ENCODE measurements around a stretch of chr2.

DNA sequence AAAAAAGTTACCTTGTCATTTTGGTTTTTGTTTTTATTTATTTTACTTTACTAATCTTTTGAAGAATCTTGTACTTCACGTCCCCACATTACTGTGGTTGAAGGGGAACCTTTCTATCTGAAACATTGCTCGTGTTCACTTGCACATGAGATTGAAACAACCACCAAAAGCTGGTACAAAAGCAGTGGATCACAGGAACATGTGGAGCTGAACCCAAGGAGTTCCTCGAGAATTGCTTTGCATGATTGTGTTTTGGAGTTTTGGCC is 12.1 kb downstream of the IL18R1 start:
- PRO-cap, result no peak

- PRO-cap, result no peak
Measured at GRCh38 chr2:102397750-102398304, 25.1 kb upstream of the IL18RAP start.

- PRO-cap, result no peak
Measured at GRCh38 chr2:103401670-103402186, 639.9 kb downstream of the TMEM182 start.

DNA sequence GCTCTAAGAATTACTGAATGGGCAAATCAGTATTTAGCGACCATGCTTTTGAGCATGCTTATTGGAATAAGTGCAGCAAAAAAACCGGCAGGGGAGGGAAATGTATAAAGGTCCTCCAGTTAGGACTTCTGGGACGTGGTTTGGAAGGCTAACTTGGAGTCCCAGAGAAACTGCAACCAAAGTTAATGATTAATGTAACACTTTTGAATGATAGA is 890.6 kb upstream of the POU3F3 start:
- PRO-cap, result no peak

DNA sequence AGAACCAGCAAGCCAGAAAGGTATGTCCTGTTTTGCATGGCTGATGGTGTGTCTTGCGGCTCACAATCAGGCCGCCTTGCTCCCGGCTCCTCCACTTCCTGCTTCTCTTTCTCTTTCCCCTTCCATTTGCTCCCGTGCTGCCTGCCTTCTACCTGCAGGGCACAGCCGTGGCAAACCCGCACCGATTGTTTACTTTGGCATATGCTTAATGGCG is 419.5 kb upstream of the POU3F3 start:
- PRO-cap, result no peak

GRCh38 chr2:104531956-104532227 is 322.0 kb upstream of the POU3F3 start:
- PRO-cap, result no peak

DNA sequence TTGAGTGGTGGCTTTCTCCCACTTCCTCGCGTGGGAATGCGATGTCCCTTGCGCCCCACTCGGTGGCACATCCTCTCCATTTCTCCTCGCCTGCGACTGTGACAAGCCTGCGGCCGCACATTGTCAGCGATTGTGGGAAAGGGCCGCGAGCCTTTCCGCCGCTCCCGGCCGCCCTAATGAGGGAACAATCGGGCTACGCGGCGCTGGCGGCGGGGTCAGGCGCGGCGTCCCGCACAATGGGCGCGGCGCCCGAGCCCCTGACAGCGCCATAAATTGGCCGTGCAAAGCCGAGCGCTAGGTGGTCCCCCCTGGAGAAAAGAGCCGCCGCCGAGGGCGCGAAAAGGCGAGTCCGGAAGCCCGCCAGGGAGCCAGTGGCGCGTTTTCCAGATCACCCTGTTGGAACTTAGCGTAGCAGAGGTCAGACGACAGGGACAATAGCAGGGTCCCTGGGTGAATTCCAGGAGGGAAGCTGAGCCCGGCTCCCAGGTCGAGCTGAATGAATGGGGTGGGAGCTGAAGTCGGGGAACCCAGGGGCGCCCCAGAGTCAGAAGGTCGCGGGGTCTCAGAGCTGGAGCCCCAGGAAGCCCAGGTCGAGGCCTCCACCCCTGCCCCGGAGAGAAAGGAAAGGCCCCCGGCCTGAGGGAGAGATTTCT is 194.7 kb upstream of the POU3F3 start:
- PRO-cap, result no peak

GRCh38 chr2:105099300-105100046 is 61.6 kb downstream of the MRPS9 start:
- PRO-cap, result no peak

- PRO-cap, result no peak
Measured at GRCh38 chr2:105269381-105269994, 27.9 kb downstream of the GPR45 start.

DNA sequence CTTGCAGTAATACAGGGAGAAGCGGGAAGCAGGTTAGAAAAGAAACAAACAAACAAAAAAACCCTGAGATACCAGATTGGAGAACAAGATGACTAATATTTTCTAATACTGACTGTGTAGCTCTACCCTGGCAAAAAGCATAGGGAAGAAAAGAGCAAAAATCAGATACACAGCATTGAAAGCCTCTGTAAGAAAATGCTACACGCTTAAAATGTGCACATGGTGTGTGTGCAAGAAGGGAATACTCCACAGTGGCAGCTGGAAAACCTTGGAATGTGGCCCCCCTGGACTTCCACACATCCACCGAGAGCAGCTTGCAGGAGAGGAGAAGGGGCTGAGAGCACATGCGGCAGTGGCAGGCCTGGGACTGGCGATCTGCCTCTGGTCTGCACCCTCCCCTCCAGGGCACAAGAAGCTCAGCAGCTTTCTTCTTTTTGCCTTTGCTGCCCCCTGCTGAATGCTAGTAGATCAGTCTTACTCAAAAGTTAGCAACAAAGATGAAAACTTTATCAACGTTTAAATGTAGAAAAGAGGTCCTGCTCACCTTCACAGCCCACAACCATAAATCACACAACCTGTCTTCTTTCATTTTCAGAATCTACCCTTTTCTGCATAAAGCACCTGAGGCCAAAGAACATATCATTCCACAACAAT is 34.8 kb downstream of the TGFBRAP1 start:
- PRO-cap, result no peak

- PRO-cap, result no peak
Measured at GRCh38 chr2:105388898-105389673, 9.8 kb downstream of the FHL2 start.

DNA sequence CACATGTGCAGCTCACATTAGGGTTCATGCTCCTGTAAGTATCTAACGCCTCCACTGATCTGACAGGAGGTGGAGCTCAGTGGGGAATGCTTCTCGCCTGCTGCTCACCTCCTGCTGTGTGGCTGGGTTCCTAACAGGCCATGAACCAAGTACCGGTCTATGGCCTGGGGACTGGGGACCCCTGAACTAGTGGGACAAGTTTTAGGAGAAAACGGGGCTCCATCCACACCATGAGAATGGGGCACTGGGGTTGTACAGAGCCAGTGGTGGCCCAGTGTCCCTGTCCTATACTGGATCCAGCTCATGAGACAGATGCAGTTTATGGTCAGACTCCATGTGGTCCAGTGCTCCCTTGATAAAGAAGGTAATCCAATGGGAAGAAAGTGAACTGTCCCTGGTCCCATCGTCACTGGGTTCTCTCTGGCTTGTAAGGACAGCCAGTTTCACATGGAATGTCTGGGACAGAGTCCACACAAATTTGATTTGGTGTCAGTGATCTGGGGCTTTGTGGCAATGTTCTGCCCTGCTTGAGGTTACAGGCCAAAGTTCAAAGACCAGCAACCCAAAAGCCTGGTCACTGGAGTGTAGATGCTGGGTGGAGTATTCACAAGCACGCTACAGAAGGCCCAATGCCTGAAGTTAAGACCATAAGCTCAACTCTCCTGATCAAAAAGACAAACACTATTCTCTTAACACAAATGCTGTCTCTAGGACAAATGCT is 22.1 kb upstream of the FHL2 start:
- PRO-cap, result no peak

DNA sequence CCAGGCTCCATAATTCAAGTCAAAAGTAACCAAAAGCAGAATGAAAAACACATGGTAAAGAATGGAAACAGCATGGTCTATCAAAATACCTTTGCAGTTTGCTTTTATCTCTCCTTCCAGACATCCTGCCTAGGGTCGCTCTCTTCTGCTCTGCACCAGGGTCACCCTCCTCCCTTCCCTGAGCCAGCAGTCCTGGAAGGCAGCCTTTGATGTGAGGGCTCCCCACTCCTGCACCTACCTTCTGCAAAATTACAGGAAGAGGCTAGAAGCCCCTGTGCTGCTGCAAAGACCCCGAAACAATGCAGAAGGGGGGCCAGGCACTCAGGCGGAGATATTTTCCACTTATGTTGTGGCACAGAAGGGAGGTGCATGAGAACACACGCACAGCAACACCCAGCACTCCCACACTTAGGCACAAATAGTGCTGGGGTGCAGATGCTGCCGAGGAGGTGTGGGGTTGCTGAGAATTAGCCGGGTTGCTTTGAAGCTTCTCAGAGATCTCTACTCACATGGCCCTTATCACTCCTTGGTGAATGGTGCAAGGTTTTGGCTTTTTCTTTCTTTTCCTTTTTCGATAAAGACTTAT is 27.6 kb upstream of the FHL2 start:
- PRO-cap, result no peak

- PRO-cap, result no peak
Measured at GRCh38 chr2:105487517-105488181, 88.8 kb upstream of the FHL2 start.

DNA sequence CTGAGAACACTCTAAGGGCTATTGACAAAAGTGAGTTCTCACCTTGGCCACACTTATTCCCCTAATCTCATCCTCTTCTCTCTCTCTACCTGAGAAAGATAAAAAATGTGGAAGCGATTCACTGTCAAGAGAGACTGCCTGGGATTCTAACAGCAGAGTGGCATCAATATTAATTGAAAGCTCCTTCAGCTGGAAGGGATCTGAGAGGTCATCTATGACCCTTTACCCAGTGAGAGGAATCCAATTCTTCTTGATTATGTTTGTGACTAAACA is 91.1 kb upstream of the FHL2 start:
- PRO-cap, result no peak

- PRO-cap, result no peak
Measured at GRCh38 chr2:105510960-105511499, 112.2 kb upstream of the FHL2 start.

GRCh38 chr2:105927327-105927675 is 138.2 kb upstream of the ECRG4 start:
- PRO-cap, result no peak

DNA sequence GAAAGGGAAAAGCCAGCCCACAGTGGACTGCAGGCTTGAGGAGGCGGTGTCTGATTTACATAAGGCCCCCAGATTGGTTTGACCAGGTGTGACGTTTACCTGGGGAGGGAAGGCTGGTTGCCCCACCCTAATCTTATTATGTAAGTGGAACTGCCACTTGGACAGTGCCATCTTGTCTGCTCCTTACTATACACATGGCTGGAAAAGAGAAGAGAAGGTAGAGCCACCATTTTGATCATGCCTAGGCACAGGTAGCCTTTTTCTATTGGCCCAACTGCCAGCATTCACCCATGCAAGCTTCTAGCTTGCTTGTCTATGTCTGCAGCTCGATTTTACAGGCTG is 131.5 kb upstream of the ECRG4 start:
- PRO-cap, result no peak

DNA sequence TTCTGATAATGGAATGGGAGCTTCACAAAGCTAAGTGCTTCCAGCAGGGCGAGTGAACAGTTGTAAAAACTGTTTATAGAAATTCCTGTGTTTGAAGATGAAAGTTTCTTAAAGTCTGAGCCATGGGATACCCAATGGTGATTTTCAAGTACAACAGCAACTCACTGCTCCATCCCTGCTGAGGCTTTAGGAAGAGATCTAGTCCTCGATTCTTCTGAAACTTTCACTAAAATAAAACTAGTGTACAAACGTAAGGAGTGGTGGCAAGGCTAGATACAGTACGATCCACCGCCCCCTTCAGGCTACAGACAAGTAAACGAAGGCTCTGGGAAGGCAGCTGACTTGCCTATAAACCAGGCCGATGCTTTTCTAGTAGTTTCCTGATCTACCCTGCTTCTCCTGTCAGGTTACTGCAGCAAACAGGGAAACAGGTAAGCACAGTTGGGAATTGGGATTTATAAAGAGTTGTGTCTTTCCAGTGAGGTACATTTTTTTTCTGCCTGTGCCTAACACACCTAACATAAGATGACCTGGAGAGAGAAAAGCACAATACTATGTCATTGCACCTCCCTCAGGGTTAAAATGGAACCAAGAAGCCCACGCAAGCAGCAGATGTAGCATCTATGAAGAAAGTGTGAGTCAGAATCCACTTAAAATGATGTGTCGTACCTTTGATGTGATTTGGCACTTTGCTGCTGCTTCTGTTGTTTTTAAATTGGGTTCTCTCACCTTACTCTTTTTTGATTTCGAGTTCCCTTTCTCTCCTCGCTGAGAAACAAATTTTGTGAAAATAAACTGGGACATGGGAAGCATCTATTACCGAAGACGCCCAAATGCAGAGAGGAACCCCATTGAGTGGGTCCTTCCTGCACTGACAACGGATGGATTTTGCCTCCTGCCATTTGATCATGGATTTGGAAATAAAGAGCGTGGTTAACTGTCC is 20.0 kb downstream of the ECRG4 start:
- PRO-cap, result no peak

DNA sequence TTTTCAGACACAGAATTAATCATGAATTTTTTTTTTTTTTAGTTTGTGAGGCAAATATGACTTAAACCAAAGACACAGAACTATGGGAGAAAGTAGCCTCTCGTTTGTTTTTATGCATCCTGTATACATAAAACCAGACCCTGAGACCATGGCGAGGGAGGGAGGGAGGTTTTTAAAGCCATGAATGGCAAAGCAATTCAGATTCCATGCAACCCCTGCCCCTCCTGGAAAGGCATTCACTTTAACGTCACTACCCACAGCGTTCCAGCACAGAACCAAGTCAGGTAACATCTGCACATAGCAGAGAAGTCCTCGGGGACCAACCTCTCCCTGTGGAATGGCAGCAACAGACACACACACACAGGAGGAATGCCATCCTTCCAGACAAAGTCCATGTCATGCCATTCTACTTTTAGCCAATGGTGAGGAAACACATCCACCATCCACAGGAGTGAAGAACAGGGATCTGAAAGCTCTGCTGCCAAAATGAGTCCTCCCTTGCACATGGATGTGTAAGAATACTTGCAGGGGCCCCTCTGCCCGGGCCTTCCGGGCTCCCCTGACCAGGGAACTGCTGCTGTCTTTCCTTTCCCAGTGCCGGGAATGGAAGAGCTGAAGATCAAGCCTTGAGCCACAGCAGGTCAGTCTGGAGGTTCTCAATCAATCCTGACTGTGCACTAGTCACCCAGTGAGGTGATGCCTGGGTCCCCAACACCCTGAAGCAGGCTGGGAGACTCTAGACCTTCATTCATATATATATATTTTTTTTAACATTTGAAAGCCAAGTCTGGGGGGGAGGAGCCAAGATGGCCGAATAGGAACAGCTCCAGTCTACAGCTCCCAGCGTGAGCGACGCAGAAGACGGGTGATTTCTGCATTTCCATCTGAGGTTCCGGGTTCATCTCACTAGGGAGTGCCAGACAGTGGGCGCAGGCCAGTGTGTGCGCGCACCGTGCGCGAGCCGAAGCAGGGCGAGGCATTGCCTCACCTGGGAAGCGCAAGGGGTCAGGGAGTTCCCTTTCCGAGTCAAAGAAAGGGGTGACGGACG is 63.7 kb downstream of the UXS1 start:
- PRO-cap, result no peak

All from ascending aorta (tissue), 1 donor.